Myometrial cell (primary cell): Measurements from ENCODE around the gene NCAM1.

DNA sequence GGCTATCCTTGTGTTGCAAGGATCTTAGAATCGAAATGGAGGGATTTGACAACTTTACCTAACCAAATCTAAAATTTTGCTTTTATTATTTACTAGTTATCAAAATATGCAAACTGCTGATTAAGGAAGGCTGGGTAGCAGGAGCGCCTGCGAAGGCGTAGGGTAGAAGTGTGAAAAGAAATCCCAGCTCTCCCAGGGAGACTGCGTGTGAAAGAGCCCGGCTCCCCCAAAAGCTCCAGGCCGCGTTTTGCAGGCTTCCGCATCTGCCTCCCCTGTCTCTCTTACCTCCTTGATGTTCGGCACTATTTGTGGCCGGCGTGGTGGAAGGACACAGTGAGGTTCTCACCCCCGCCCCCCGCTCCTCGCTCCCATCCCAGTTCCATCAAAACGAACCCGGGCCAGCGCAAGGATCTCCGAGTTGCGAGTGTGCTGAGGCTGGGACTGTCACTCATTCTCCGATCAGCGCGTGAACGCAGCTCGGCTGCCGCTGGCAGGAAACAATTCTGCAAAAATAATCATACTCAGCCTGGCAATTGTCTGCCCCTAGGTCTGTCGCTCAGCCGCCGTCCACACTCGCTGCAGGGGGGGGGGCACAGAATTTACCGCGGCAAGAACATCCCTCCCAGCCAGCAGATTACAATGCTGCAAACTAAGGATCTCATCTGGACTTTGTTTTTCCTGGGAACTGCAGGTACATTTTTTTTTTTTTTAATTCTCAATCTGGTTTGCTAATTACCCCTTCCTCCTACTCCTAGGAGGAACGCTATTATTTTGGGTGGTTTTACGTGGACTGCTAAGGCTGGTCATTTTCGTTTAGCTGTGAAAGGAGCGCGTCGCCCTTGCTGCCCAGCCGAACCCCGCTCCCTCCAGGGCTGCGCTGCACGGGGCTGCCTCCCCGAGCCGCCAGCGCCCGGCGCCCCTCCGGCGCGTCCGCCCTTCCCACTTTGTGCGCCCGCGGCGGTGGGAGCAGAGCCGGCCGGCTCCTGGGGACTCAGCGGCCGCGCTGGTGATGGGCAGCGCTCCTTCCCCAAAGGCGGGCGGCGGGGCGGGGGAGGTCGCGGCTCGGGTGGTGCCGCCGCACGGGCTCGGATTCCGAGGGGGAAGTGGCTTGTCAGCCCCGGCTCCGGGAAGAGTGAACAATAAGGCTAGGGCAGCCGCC, at the start of gene NCAM1:
TSS of gene NCAM1 (plus strand) at position 447 of the 1,159 bp plus-strand sequence.
- RAMPAGE, long total RNA, result no peak

- RAMPAGE, long total RNA, result no peak
These were observed 339 bp downstream of the USP28 start for GRCh38 chr11:113875035-113875430.

- RAMPAGE, long total RNA, result no peak
These were observed 929 bp upstream of the ZBTB16 start for GRCh38 chr11:114058330-114059234.

GRCh38 chr11:114060465-114061457, 1.2 kb downstream of the ZBTB16 start:
- RAMPAGE, long total RNA, result no peak

GRCh38 chr11:114075698-114076170, 16.2 kb downstream of the ZBTB16 start:
- RAMPAGE, long total RNA, result no peak

GRCh38 chr11:114125766-114126274, 66.3 kb downstream of the ZBTB16 start:
- RAMPAGE, long total RNA, result no peak

DNA sequence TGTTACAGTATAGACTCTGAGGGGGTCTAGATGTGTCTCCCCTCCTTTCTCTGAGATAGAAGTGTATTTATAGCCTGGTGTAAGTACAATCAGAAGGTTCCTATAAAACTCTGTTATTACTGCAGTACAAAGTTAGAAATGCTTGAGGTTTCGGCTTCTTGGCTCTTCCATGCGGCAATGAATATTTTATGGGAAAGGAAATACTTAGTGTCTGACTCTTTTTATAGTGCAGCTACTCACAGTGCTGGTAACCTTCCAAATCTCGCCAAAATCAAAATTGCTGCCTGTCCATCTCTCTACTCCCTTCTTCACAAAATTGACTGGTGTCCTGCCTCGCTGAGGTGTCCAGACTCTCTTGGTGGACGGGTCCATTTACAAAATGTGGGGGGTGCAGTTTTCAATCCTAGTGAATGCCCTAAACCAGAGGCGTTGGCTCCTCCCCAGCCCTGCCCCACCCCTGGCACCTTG, 73.4 kb downstream of the ZBTB16 start:
- RAMPAGE, long total RNA, result no peak

DNA sequence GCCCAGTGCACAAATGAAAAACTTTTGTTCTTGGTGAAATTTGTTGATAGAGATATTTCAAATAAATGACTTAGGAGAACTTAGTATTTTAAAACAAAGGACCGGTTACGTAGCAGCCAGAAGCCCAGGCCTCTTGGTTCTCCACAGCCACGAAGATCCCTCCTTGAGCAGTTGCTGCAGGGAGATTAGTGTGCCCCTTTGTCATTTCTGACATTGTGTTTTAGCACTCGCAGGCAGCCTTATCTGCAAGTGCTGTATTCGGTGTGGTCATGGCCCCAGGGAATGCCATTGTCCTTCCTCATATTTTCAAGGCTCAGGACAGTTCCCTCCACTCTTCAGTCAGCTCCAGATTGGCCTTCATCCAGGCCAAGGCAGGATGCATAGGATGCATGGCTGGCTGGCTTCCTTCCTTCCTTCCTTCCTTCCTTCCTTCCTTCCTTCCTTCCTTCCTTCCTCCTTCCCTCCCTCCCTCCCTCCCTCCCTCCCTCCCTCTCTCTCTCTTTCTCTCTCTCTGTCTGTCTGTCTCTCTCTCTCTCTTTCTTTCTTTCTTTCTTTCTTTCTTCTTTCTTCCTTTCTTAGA, 88.5 kb downstream of the ZBTB16 start:
- RAMPAGE, long total RNA, result no peak

DNA sequence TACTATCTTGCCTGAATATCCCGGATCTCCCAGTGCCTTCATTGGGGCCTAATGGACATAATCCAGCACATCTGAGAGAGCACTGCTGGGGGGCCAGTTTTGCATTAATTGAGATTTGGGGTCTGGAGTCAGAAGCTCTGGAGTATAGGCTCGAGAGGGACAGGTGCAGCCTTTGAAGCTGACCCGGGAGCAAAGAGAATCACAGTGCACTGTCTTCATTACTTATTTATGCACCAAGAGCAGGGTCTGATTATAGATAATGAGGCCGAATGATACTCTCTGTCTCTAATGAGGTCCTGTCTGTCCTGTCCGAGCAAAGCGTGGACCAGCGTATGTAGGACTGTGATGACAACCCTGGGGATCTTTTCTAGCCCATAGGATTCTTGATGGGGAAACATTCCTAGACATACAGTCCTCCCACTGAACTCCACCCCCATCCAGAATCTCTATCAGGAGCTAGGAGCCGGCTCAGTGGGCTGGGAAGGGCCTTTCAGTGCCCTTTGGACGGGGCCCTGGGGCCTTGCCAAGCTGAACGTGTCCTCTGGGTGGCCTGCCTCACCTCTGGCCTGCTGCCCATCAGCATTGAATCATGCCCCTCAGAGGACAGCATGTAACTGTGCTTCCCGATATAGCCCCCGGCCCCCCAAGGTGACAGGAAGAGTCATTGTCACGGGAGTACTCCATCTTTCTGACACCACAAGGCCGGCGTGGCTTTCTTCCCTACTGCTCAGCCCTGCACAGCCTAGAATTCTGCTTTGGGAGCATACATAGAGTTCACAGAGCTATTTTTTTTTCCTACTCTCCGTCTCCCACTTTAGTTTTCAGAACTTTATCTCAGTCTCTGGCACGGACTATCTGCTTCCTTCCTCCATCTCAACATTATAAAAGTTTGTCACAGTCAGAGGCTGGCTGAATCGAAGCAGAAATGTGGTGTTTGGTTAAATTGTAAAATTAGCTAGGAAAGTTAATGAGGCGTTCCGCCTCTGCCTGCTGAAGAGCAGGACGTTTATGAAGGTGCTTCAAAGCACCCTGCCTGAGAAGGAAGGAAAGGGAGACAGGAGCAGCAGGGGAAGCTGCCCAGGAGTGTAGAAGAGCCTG, 111.8 kb downstream of the ZBTB16 start:
- RAMPAGE, long total RNA, result no peak

DNA sequence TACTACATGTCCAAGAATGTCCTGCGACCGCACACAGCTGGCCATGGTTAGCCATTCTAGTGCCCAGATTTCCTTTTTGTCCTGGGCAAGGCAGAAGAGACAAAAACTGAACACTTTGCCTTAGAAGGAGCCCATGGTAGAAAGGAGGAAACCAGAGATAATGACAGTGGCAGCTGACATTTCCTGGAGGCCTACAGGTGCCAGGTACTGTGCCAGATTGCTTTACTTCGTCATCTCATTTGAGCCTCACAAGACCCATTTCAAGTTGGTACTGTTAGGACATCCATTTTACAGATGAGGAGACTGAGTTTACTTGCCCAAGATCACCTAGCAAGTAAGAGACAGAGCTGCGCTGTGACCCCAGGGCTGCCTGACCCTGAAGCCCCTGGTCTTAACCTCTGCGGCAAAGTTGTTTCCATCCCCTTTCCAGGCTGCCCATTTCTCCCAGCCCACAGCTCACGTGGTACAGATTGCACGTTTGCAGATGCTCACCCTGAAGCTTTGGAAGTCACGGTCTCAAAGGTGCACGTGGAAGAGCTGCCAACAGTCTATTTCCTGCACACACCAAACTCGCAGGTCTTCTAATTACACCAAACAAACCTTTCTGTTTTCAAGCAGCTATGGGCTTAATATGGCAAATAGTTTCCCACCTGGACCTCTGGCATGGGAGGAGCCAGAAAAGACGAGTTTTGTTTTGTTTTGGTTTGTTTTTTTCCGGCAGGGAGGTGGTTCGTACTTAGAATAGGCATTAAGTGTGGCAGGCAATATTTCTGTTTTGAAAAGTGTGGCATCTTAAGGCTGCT, 112.9 kb downstream of the ZBTB16 start:
- RAMPAGE, long total RNA, result no peak

GRCh38 chr11:114175535-114176794, 116.5 kb downstream of the ZBTB16 start:
- RAMPAGE, long total RNA, result no peak

- RAMPAGE, long total RNA, result no peak
These were observed 110.1 kb upstream of the NNMT start for GRCh38 chr11:114185962-114186702.

DNA sequence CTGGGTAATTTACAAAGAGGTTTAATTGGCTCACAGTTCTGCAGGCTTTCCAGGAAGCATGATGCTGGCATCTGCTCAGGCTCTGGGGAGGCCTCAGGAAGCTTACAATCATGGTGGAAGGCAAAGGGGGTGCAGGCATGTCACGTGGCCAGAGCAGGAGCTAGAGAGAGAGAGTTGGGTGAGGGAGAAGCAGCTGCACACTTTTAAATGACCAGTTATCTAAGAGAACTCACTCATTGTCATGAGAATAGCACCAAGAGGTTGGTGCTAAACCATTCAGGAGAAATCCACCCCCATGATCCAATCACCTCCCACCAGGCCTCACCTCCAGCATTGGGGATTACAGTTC, 105.4 kb upstream of the NNMT start:
- RAMPAGE, long total RNA, result no peak

DNA sequence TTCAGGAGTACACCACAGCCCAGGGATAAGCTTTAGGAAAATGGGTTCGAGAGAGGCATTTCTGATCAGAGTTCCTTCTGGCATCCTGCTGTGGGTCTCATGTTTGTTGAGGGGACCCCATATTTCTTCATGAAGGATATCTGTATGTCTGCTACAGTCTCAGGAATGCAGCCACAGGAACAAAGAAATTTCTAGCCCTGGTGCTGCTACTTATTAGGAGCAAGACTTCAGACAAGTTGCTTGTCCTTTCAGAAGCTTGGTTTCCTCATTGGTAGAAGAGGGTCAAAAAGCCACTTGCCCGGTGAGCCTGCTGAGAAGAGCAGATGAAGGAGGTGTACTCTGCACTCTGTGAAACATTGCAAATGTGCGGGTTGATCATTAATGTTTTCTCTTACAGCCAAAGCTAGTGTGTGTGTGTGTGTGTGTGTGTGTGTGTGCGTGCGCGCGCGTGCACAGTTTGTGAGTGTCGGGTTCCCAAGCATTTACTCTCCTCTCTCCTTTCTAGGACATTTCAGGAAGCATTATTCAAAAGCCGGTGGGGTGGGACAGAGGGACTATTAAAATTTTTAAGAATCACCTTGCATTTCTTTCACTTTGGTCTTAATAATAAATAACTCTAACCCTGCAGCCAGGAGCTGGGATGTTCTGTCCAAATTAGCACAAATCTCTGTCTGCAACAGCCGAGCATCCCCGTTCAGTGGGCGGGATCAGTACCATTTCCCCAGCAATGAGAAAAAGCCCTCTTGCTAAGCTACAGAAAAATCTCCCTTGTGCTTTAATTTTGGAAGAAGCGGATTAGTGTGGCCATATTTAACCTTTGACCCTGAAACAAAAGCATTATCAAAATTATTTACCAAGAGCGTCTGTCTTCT, 86.2 kb upstream of the NNMT start:
- RAMPAGE, long total RNA, result no peak

DNA sequence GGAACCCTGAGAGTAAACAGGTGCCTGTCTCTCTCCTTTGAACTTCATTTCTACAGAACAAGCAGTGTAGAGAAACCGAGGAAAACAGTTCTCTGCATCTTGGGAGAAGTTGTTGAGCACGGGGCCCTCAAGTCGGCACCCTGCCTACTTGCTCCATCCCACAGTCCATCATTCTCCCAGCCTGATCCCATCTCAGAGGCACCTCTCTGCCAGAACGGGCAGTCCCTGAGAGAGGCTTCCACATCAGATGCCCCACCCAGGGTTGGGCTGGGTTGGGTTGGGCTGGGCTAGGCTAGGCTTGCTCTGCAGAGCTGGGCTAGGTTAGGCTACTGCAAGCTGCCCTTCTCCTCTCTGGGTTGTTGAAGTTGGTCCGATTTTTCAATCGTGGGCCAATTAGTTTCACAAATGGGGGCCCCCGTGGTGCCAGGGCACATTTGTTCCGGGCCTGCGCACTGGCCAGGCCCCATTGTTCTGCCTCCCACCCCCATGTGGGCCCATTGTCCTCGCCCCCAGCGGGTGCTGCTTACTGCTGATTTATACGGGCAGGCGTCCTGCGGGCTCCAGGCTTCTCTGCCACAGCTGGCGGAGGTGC, 63.8 kb upstream of the NNMT start:
- RAMPAGE, long total RNA, result no peak

GRCh38 chr11:114243670-114244450, 52.3 kb upstream of the NNMT start:
- RAMPAGE, long total RNA, result no peak

DNA sequence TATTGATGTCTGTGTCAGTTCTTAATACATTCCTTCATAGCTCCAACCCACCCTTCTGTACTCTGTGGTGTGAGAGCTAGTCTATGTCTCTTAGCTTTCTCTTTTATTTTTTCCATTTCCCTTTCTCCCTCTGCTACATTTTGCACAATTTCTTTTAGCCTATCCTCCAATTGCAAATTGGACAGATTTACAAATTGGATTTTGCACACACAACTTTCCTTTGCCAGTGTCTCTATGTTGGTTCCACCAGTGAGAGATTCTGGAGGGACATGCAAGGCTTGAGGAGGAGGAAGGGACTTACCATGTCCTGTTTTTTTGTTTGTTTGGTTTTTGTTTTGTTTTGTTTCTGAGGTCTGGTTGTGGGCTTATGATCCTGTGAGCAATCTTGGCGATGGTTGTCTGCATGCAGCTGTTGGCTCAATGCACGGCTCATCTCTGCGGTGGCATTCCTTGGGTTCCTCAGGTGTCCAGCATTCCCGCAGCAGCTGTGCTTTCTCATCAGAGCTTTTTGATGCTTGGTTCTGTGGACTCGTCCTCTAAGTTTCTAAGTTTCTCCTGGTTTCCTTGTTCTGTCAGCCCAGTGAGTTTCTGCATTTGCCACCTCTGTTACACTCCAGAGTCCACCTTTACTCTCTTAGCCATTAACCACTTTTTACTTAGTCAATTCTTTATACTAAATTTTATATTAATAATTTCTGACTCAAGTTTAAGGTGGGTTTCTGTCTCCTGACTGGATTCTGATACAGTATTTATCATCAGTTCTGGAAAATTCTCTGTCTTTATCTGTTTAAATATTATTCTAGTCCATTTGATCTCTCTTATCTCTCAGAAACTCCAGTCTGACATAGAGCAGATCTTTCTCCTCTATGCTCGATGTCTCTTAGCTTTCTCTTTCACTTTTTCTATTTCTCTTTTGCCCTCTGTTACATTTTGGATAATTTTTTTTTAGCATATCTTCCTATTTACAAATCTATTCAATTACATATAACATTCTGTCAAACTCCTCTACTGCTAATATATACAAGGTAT, 4.7 kb upstream of the NNMT start:
- RAMPAGE, long total RNA, result no peak

GRCh38 chr11:114313764-114314269, 17.6 kb downstream of the NNMT start:
- RAMPAGE, long total RNA, result no peak

- RAMPAGE, long total RNA, result no peak
These were observed 1.0 kb upstream of the REXO2 start for GRCh38 chr11:114438039-114438861.

DNA sequence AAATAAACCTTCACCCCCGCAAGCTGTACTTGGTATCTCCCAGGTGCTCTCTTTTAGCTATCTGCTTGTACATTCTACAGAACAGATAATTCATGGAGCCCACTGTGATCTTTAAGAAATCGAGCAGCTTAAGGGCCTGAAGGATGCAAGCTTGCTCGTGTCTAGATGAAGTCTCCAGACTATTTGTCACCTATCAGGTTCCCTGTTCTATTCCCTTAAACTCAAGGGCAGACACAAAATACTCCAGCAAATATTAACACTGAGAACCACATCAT, 752 bp downstream of the NXPE4 start:
- RAMPAGE, long total RNA, result no peak